GM12878 (cell line): ENCODE measurements around the gene DNAI2.

GRCh38 chr17:73308868-73309322 is 2.9 kb downstream of the CDC42EP4 start:
- RAMPAGE, long total RNA, result no peak
- RRBS, 2 experiments, result no CpG with 5 or more reads among the region's 7 CpGs
CAGE:
- cytosol, long polyA minus RNA, result no peak
- cytosol, long polyA plus RNA, result no peak
- long polyA plus RNA, result no peak
- nucleolus, long total RNA, result no peak
- nucleus, long polyA plus RNA, result no peak
- nucleus, long total RNA, result no peak

DNA sequence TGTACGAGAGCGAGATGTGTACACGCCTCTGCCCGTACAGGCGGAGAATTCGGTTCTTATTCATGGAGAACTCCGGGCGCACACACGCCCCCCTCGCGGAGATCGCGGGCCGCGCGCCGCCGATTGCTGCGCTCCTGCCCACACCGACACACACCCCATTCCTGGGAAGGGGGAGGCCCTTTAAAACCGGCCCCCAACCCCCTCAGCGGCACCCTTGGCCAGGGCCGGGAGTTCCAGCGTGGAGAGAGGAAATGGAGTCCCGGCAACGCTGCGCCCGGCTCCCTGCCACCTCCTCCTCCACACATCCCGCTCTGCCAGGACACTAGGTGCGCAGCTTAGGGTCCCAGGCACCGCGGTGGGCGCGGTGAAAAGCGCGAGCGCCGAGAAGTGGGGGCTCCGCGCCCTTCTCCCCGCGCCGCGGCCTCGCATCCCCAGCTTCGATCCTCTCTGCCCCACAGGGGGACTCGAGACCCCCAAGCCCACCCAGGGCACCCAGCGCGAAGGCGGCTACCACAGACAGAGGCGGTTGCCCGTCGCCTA is 379 bp downstream of the CDC42EP4 start:
- RAMPAGE, long total RNA, result no peak
- RRBS, 2 experiments, result 4 to 5% methylated on average over 3 to 7 of the region's 53 CpGs
CAGE:
- cytosol, long polyA minus RNA, result no peak
- cytosol, long polyA plus RNA, result no peak
- long polyA plus RNA, result no peak
- nucleolus, long total RNA, result no peak
- nucleus, long polyA plus RNA, result no peak
- nucleus, long total RNA, result no peak

GRCh38 chr17:73341630-73342557 is 30.1 kb upstream of the CDC42EP4 start:
- RAMPAGE, long total RNA, result no peak
- RRBS, 2 experiments, result no CpG with 5 or more reads among the region's 24 CpGs
CAGE:
- cytosol, long polyA minus RNA, result no peak
- cytosol, long polyA plus RNA, result no peak
- long polyA plus RNA, result no peak
- nucleolus, long total RNA, result no peak
- nucleus, long polyA plus RNA, result no peak
- nucleus, long total RNA, result no peak

DNA sequence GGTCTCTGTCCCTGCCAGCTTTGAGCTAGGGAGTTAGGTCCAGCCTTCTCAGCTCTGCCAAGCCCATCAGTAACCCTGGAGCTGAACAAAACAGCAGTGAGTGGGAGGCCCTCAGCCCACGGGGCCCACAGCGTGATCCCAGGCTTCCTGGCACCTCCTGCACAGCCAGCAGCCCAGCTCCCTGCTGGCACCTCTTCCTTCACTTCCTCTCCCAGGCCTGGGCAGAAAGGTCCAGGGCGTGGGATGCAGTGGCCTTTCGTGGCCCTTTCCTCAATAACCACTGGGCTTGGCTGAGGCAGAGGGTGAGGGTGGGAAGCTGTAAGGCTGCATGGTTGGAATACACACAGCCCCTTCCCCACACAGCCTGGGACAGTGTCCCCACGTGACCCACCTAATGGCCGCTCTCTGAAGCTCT is 35.6 kb upstream of the CDC42EP4 start:
- RAMPAGE, long total RNA, result no peak
- RRBS, 2 experiments, result no CpG with 5 or more reads among the region's 6 CpGs
CAGE:
- cytosol, long polyA minus RNA, result no peak
- cytosol, long polyA plus RNA, result no peak
- long polyA plus RNA, result no peak
- nucleolus, long total RNA, result no peak
- nucleus, long polyA plus RNA, result no peak
- nucleus, long total RNA, result no peak

- RAMPAGE, long total RNA, result no peak
- RRBS, 2 experiments, result no CpG with 5 or more reads among the region's 16 CpGs
CAGE:
- cytosol, long polyA minus RNA, result no peak
- cytosol, long polyA plus RNA, result no peak
- long polyA plus RNA, result no peak
- nucleolus, long total RNA, result no peak
- nucleus, long polyA plus RNA, result no peak
- nucleus, long total RNA, result no peak
These were observed 165.1 kb upstream of the CDC42EP4 start for GRCh38 chr17:73476867-73477365.

- RAMPAGE, long total RNA, result no peak
- RRBS, 2 experiments, result no CpG with 5 or more reads among the region's 7 CpGs
CAGE:
- cytosol, long polyA minus RNA, result no peak
- cytosol, long polyA plus RNA, result no peak
- long polyA plus RNA, result no peak
- nucleolus, long total RNA, result no peak
- nucleus, long polyA plus RNA, result no peak
- nucleus, long total RNA, result no peak
These were observed 77.9 kb upstream of the SDK2 start for GRCh38 chr17:73722097-73722540.

GRCh38 chr17:73770535-73771198 is 126.4 kb upstream of the SDK2 start:
- RAMPAGE, long total RNA, result no peak
- RRBS, 2 experiments, result no CpG with 5 or more reads among the region's 13 CpGs
CAGE:
- cytosol, long polyA minus RNA, result no peak
- cytosol, long polyA plus RNA, result no peak
- long polyA plus RNA, result no peak
- nucleolus, long total RNA, result no peak
- nucleus, long polyA plus RNA, result no peak
- nucleus, long total RNA, result no peak

- RAMPAGE, long total RNA, result no peak
- RRBS, 2 experiments, result no CpG with 5 or more reads among the region's 11 CpGs
CAGE:
- cytosol, long polyA minus RNA, result no peak
- cytosol, long polyA plus RNA, result no peak
- long polyA plus RNA, result no peak
- nucleolus, long total RNA, result no peak
- nucleus, long polyA plus RNA, result no peak
- nucleus, long total RNA, result no peak
These were observed 176.6 kb upstream of the SDK2 start for GRCh38 chr17:73820834-73821347.

DNA sequence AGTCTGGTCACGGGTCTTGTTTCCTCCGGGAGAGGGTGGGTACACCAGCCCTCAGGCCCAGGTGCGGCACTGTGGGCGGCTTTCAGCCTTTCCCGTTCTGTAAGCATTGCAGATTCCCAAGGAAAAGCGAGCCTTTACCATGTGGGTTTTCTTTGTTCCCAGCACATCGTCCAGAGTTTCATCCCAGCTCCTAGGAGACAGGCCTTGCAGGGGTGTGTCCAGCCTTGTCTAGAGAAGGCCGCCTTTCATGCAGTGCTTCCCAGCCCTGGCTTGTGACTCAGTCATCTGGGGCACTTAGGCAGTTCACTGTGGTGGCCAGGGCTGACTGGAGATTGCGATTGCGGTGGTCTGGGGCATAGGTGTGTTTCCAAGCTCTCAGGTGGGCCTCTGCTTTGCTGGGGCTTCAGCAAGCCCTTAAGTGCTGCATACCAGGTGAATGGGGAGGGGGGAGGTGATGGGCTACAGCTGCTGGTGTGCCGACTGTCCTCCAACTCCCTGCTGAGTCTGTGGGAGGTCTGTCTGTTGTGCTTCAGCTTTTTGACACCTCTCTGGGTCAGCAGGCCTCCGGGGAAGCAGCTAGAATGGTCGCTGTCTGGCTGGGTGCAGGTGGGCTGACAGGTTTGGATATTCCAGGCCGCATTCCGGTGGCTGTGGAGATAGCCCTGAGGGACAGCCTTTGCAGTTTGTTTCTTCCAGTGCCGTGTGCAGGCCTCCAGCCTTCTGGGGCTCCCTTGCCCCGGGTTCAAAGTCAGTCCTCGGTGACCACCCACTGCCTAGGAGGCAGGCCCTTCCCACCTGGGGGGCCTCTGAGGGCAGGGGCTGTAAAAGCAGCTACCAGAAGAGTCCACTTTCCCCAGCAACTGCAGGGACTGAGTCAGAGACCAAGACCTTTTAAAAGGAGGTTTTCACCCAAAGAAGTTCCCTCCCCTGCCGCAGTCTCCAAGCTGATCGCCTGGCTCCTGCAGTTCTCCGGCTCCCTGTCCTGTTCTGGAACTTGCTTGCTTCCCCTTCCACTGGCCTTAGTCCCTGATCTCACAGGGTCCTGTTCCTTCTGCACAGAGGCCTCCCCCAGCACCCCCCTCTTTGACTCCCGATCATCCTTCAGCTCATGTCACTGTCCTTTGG is 2.2 kb upstream of the TTYH2 start:
- RAMPAGE, long total RNA, result no peak
- RRBS, 2 experiments, result 57 to 86% methylated on average over 5 of the region's 22 CpGs
CAGE:
- cytosol, long polyA minus RNA, result no peak
- cytosol, long polyA plus RNA, result no peak
- long polyA plus RNA, result no peak
- nucleolus, long total RNA, result no peak
- nucleus, long polyA plus RNA, result no peak
- nucleus, long total RNA, result no peak

- RAMPAGE, long total RNA, result no peak
- RRBS, 2 experiments, result no CpG with 5 or more reads among the region's 3 CpGs
CAGE:
- cytosol, long polyA minus RNA, result no peak
- cytosol, long polyA plus RNA, result no peak
- long polyA plus RNA, result no peak
- nucleolus, long total RNA, result no peak
- nucleus, long polyA plus RNA, result no peak
- nucleus, long total RNA, result no peak
These were observed 17.9 kb upstream of the DNAI2 start for GRCh38 chr17:74256256-74256455.

DNA sequence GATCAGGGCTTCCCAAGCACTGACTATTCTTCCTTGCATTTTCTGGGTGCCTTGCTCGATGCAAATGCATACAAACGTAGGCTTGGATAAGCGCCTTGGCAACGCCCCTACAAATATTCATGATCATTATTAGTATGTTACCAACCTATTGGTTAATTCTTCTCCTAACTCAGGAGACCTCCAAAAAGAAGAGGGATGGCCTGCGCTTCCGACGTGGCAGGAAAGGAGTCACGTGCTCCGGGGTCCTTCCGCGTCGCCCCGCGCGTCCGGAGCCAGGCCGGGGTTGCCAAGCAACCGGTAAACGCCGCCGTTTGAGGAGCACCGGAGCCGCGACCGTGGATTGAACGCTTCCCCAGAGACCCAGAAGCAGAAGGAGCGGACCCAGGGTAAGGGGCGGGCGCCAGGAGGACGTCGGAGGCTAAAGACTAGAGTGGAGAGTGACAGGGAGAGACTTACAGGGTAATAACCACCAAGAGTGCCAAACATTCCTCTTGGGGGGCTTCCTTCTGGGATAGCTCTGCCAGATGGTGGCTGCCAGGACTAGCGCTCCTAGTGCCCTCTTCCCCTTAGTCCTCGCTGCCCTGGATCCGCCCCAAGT is at the start of gene DNAI2:
Gene DNAI2, plus strand, starts transcription at position 275 of the 598 bp plus-strand sequence.
- RAMPAGE, long total RNA, result no peak
- RRBS, 2 experiments, result no CpG with 5 or more reads among the region's 34 CpGs
CAGE:
- cytosol, long polyA minus RNA, result no peak
- cytosol, long polyA plus RNA, result no peak
- long polyA plus RNA, result no peak
- nucleolus, long total RNA, result no peak
- nucleus, long polyA plus RNA, result no peak
- nucleus, long total RNA, result no peak

GRCh38 chr17:74452171-74452905 is 14.1 kb upstream of the CD300A start:
- RAMPAGE, long total RNA, result no peak
- RRBS, 2 experiments, result no CpG with 5 or more reads among the region's 17 CpGs
CAGE:
- cytosol, long polyA minus RNA, result no peak
- cytosol, long polyA plus RNA, result no peak
- long polyA plus RNA, result no peak
- nucleolus, long total RNA, result no peak
- nucleus, long polyA plus RNA, result no peak
- nucleus, long total RNA, result no peak

- RAMPAGE, long total RNA, result no peak
- RRBS, 2 experiments, result no CpG with 5 or more reads among the region's 10 CpGs
CAGE:
- cytosol, long polyA minus RNA, result no peak
- cytosol, long polyA plus RNA, result no peak
- long polyA plus RNA, result no peak
- nucleolus, long total RNA, result no peak
- nucleus, long polyA plus RNA, result no peak
- nucleus, long total RNA, result no peak
These were observed 12.2 kb downstream of the NHERF1 start for GRCh38 chr17:74760450-74761297.

DNA sequence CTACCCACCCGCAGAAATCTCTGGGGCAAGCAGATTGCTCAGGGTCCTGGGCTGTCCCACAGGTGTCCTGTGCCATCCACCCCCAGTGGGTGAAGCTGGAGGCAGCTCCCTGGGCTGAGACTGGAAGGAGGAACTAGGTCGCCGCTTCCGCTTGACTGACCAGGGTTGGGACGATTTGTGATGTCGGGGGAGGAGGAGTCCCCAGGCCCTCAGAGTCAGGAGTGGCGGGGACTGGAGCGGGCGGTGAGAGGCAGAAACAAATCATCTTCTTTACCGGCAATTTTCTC is 25.6 kb downstream of the GRIN2C start:
- RAMPAGE, long total RNA, result no peak
- RRBS, 2 experiments, result no CpG with 5 or more reads among the region's 10 CpGs
CAGE:
- cytosol, long polyA minus RNA, result no peak
- cytosol, long polyA plus RNA, result no peak
- long polyA plus RNA, result no peak
- nucleolus, long total RNA, result no peak
- nucleus, long polyA plus RNA, result no peak
- nucleus, long total RNA, result no peak

DNA sequence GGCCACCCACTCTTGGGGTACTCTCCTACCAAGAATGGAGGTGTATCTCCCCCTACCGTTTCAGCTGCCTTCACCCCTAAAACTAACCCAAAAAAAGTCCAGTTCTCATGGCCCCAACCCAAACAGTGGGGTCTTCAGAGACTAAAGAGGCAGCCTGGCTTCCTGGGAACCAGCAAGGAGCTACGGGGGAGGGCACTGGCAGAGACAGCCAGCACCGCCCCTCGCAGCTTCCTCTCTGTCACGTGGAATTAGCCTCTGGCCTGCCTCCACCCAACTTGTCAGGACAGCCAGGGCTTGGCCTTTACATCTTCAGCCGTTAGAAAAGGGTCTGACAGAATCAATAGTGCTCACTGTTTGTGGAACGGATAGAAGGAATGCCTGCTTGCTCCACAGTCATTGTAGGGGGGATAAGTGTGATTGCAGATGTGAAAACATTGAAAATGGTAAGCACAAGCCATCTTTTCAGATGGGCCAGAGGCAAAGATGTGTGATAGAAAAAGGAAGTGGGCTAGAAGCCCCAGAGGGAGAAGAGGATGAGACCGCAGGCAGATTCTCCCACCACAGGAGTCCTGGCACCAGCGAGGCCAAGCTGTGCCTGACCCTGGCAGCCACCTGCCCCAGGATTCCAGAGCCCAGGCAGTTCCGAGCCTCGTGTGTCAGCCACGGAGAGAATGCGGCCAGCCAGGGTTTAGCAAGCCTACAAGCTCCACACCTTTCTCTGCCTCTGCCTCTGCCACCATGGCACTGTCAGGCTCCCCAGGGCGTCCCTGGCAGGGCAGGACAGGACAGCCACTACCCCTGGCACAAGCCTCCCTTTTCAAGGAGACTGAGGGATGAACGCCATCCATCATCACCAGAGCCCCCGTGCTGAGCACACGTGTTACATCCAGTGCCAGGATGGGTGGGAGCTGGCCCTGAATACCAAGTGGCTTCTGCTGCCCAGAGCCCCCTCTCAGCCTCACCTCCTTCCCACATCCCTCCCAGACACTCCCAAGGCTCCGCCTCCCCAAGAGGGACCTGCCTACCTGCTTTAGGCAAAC is 18.5 kb downstream of the GRIN2C start:
- RAMPAGE, long total RNA, result no peak
- RRBS, 2 experiments, result no CpG with 5 or more reads among the region's 18 CpGs
CAGE:
- cytosol, long polyA minus RNA, result no peak
- cytosol, long polyA plus RNA, result no peak
- long polyA plus RNA, result no peak
- nucleolus, long total RNA, result no peak
- nucleus, long polyA plus RNA, result no peak
- nucleus, long total RNA, result no peak

DNA sequence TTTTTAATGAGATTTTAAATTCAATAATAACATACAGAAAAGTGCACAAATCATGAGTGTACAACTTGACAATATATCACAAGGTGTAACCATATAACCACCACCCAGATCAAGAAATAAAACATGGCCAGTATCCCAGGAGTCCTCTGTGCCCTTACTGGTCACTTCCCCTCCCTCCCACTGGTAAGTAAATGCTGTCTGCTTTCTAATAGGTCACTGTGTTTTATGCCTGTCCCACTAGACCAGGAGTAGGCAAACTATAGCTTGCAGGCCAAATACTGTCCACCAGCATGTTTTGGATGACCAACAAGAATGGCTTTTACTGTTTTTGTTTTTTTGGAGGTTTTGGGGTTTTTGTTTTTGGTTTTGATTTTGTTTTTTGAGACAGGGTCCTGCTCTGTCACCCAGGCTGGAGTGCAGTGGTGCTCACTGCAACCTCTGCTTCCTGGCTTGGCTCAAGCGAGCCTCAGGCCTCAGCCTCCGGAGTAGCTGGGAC is 1.3 kb upstream of the FDXR start:
- RAMPAGE, long total RNA, result no peak
- RRBS, 2 experiments, result no CpG with 5 or more reads among the region's 2 CpGs
CAGE:
- cytosol, long polyA minus RNA, result no peak
- cytosol, long polyA plus RNA, result no peak
- long polyA plus RNA, result no peak
- nucleolus, long total RNA, result no peak
- nucleus, long polyA plus RNA, result no peak
- nucleus, long total RNA, result no peak

- RAMPAGE, long total RNA, result no peak
- RRBS, 2 experiments, result 2 to 4% methylated on average over 3 to 8 of the region's 76 CpGs
CAGE:
- cytosol, long polyA minus RNA, result no peak
- cytosol, long polyA plus RNA, result no peak
- long polyA plus RNA, result no peak
- nucleolus, long total RNA, result no peak
- nucleus, long polyA plus RNA, result no peak
- nucleus, long total RNA, result no peak
These were observed 5.4 kb upstream of the CDR2L start for GRCh38 chr17:74981660-74982739.

- RAMPAGE, long total RNA, result no peak
- RRBS, 2 experiments, result no CpG with 5 or more reads among the region's 4 CpGs
CAGE:
- cytosol, long polyA minus RNA, result no peak
- cytosol, long polyA plus RNA, result no peak
- long polyA plus RNA, result no peak
- nucleolus, long total RNA, result no peak
- nucleus, long polyA plus RNA, result no peak
- nucleus, long total RNA, result no peak
These were observed 1.2 kb downstream of the MRPL58 start for GRCh38 chr17:75013666-75013984.

DNA sequence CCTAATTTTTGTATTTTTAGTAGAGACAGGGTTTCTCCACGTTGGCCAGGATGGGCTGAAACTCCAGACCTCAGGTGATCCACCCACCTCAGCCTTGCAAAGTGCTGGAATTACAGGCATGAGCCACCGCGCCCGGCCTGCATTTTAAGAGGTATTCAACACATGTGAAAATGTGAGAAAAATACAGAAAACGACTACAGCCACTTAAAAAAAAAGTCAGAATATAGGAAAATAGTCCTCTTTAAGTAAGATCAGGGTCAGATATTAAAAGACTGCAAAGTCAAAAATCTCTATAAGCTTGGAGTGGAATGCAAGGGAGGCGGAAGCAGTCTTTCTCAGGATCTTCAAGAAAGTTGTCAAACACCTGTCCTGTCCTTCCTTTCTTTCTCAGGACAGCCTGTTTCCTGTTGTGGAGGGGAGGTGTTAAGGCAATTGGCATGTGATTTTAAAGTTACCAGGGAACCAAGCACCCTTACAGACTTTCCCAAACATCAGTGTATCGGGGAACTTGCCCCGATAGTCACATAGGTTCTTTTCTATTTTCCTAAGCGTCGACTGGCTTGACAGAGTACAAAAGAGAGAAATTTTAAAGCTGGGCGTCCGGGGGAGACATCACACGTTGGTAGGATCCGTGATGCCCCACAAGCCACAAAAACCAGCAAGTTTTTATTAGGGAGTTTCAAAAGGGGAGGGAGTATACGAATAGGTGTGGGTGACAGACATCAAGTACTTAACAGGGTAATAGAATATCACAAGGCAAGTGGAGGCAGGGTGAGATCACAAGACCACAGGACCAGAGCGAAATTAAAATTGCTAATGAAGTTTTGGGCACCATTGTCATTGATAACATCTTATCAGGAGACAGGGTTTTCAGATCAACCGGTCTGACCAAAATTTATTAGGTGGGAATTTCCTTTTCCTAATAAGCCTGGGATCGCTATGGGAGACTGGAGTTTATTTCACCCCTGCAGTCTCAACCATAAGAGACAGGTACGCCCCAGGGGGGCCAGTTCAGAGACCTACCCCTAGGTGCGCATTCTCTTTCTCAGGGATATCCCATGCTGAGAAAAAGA is 1.9 kb downstream of the ATP5PD start:
- RAMPAGE, long total RNA, result no peak
- RRBS, 2 experiments, result no CpG with 5 or more reads among the region's 20 CpGs
CAGE:
- cytosol, long polyA minus RNA, result no peak
- cytosol, long polyA plus RNA, result no peak
- long polyA plus RNA, result no peak
- nucleolus, long total RNA, result no peak
- nucleus, long polyA plus RNA, result no peak
- nucleus, long total RNA, result no peak

- RAMPAGE, long total RNA, result no peak
- RRBS, 2 experiments, result no CpG with 5 or more reads among the region's 4 CpGs
CAGE:
- cytosol, long polyA minus RNA, result no peak
- cytosol, long polyA plus RNA, result no peak
- long polyA plus RNA, result no peak
- nucleolus, long total RNA, result no peak
- nucleus, long polyA plus RNA, result no peak
- nucleus, long total RNA, result no peak
These were observed 1.4 kb downstream of the KCTD2 start for GRCh38 chr17:75048416-75048882.